ENCODE measurements around the genes LRRC34, CLDN11 and SLC7A14.

GRCh38 chr3:165196521-165197132, 443 bp upstream of the SLITRK3 start:
- PRO-cap: no peak

DNA sequence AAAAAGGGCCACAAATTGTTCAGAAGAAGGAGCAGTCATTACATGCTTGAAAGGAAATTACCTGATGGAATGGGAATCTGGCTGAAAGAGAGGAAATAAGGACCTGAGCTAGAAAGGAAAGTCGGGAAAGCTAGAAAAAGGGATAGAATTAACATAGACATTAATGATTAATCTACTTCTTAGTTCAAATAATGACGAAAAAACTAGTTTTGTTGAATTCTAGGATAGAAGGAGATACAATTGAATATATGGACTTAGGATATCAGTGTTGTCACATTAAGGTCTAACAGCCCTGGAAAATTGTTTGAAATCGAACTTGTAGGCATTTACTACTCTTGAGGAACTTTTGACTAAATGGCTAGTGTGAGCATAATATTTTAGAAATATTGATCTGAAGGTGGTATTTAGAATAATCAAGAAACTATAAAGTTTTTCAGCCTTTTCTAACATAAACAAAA, 49.7 kb downstream of the BCHE start:
- PRO-cap: no peak

- PRO-cap: no peak
Observed at GRCh38 chr3:165918562-165918914, 81.3 kb upstream of the BCHE start.

GRCh38 chr3:168051640-168051851, 44.2 kb downstream of the GOLIM4 start:
- PRO-cap: no peak

DNA sequence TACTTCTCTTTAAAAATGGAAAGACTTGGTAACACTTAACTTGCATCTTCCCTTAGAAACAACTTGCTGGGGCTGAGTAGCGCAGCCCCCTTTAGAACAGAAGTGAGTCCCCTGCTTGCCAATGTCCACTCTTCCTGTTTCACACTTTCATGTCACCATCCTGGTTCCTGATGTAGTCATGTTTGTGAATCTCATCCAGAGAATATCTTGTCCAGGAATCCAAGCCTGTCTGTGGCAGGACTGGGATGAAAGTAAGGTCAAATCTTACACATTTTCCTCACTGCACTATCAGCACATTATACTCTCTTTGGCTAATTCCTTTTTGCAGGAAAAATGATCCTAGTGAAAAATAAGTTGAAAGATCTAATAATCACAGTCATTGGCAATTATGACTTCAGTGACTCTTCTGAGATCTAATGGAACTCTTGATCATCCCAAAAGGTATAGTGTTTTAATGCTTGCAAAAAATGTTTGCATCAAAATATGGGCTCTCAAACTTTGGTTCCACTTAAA, 457.5 kb downstream of the MECOM start:
- PRO-cap: no peak

- PRO-cap: no peak
Observed at GRCh38 chr3:169211649-169212425, 451.7 kb downstream of the MECOM start.

DNA sequence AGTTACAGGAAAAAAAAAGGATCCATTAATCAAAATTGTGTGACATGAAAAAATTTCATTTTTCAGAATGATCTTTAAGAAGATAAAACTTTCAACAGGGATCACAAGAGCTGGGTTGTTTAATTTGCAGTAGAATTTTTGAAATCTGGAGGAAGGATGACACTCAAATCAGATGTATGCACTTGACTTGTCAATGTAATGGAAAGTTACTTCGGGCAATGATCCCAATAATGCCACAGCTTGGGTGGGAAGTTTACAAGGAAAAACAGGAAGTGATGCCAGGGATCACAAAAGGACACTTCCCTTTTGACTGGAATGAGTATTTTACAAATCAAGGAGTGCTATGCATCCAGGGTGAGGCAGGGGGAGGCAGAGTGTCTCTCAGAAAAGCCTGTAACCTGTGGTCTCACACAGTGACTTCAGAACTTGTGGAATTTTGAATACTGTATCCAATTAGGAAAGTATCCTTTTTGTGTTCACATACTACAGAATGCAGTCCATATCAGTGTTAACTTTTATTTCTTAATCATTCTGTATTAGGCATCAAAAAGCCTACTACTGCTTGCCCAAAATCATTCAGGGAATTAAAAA, 445.2 kb downstream of the MECOM start:
- PRO-cap: no peak

DNA sequence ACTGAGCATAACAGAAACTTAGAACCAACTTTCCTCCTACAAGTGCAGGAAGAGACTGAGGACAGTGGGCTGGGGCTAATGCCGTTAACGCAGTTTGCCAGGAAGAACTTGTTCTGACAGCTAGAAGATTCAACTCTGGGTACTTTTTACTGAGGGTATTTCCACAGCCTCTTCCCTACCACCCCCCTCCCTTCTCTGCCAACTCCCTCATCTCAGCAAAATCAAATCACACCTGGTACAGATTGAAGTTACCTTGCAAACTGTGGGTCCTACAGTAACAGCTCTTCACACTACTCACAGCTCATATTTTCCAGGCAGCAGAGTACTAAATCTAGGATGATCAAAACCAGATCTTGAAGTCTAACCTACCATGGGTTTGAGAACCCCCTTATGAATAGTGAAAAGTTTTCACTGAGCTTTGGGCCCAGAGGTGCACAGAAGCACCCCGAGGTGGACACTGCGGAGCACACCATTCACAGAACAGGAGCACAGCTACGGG, 338.8 kb downstream of the MECOM start:
- PRO-cap: no peak

DNA sequence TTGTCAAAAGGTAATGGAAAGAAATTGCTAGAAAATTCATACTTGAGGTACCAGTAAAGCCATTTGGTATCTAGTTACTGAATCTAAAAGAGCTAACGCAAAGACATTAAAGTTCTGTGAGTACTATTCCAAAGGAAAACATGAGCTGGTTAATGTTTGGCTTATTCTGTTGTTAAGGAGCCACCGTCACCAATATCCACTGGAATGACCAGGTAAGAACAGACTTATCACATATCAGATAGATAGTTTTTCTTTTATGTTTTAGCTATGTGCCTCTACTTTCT, 274.3 kb downstream of the MECOM start:
- PRO-cap: no peak

DNA sequence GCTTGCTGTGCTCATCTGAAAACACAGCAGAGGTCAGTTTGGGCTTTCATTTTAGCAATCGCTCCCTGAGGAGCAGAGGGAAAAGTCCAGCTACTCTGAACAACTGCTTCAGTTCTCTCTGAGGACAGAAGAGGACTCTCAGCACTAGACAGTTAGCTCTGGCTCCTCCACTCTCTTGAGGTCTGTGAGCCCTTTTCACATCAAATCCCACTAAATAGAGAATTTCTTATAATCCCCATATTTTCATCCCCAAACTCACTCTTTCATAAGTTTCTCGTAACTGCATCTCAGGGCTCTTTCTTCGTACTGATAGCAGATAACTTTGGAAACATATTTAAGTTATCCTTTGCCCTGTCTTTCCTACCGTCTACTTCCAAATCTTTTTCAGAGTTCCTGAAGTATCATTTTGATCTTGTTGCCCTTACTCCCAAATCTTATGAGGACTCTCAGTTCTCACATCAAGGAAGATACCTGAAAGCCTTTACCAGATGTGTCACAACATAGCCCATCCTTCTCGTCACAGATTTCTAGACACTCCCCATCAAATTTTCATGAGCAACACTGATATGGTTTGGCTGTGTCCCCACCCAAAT, 219.7 kb downstream of the MECOM start:
- PRO-cap: no peak

- PRO-cap: no peak
Observed at GRCh38 chr3:169667806-169669019, 4.7 kb upstream of the MECOM start.

GRCh38 chr3:169812830-169813151, at the start of gene LRRC34:
TSS of gene LRRC34 (minus strand) at chr3:169812904.
- PRO-cap: bidirectional peak, plus-strand start at chr3:169813062, minus-strand start at chr3:169812905

GRCh38 chr3:170154347-170154940, 27.1 kb downstream of the PHC3 start:
- PRO-cap: no peak

DNA sequence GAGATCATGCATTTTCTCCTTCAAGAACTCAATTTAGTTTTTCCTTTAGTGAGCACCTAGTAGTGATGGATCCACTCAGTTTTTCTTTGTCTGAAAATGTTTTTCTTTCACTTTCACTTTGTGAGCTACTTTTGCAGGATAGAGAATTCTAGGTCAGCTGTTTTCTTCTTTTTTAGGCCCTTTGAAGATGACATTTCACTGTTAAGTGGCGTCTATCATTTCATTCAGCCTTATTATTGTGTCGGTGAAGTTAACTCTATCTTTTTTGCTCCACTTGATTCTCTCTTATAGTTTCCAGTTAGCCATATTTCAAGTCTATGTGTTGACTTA, 55.7 kb downstream of the PRKCI start:
- PRO-cap: no peak

DNA sequence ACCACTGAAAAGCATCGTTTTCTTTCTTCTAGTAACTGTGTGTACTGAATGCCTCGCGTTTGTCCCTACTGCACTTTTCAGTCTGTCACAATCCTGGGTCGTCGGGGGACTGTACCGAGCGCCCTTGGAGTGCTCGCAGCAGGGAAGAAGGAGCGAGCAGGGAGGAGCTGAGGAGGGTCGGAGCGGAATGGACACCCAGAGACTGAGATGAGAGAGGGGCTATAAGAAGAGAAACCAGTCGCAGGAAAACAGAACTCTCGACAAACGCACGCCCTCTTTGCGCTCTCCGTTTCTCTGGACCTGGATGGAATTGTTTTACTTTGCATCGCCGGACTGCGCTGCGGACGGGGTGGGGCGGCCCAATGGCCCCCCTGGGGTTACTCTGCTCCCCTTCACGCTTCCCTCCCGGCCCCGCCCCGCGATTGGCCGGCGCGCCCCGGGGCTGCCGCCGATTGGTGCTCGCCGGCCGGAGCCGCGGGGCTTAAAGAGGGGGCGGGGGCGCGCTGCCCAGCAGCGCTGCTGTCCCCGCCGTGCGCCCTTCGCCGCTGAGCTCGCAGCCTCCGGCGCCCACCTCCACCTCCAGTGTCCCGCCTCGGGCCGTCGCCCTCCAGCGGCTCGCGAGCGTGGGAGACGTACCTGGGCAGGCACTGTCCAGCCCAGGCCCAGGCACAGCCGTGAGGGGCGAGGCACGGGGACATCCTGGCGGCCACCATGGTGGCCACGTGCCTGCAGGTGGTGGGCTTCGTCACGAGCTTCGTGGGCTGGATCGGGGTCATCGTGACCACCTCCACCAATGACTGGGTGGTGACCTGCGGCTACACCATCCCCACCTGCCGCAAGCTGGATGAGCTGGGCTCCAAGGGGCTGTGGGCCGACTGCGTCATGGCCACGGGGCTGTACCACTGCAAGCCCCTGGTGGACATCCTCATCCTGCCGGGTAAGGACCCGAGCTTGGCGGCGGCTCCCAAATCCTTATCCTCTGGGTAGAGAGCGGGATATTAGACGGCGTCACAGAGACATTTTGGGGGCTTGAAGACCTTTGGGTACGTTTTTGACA, at the start of gene CLDN11:
Gene CLDN11, plus strand, starts transcription at position 513 of the 1,057 bp plus-strand sequence.
- PRO-cap: unidirectional peak, plus-strand start at position 509 of the sequence

GRCh38 chr3:170585809-170586418, at the start of gene SLC7A14:
TSS of gene SLC7A14 (minus strand) at chr3:170586075.
- PRO-cap: no peak

DNA sequence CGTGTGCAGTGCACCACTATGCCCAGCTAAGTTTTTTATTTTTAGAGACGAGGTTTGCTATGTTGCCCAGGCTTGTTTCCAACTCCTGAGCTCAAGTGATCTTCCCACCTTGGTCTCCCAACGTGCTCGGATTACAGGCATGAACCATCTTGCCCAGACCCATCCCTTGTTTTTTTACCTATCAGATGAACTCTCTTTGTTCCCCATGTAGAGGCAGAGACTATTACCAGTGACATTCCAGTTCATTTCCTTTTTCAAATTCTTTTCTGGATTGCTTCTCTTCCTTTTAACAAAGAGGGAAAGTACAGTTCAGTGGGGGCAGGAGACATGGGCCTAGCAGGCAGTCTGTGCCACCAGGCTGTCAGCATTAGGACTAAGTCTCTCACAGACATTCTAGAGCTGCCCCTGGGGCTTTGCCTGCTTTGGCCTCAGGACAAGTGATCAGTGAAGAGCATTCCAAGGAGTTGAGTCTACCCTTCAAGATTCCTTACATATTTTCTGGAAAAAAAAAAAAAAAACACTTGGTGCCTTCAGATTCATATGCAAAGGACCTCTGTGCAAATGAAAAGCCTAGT, 103.5 kb upstream of the SLC7A14 start:
- PRO-cap: no peak

GRCh38 chr3:170751159-170751829, 118.7 kb downstream of the RPL22L1 start:
- PRO-cap: no peak

GRCh38 chr3:171129539-171130110, 103.1 kb upstream of the SLC2A2 start:
- PRO-cap: no peak

- PRO-cap: no peak
Observed at GRCh38 chr3:171257323-171257969, 202.8 kb downstream of the TNIK start.

Data from LUHMES (cell line).